Amniotic epithelial cell (primary cell): Measurements from ENCODE around the genes KCNA10 and CHI3L2.

DNA sequence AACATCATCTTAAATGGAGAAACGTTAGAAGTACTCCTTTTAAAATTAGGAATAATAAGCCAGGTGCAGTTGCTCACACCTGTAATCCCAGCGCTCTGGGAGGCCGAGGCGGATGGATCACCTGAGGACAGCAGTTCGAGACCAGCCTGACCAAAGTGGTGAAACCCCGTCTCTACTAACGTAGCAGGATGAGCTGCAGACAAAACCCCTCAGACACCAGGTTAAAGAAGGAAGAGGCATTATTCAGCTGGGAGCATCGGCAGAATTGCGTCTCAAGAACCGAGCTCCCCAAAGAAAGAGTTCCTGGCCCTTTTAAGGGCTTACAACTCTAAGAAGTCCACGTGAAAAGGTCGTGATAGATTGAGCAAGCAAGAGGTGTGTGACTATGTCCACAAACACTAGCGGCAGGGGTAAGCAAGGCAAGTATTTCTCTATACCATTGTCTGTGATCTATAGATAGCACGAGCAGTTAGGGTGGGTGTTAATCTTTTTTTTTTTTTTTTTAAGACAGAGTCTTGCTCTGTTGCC lies 9.0 kb upstream of the RBM15 start:
- RRBS = no CpG with 5 or more reads among the region's 14 CpGs

DNA sequence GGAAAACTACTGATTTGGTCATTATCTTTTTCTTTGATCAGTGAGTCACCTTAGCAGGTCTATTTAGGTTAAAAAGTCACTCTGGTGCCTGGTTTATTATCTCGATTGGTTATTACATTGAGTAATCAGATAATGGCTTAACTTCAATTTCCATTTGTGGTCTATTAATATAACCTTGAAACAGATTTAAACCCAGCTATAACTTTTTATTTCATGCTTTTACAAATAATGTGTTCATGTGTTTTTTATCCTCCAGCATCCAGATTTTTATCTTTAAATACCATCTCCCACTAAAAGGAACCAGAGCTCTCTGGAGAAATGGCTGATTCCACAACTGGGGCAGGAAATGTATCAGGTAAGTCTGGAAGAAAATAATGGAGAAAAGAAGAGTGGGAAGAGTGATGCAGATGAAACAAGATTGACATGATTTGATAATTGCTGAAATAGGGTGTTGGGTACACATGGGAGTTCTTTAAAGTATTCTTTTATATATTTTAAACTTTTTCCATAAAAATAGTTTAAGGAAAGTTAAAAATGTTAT lies 2.5 kb upstream of the RBM15 start:
- RRBS = no CpG with 5 or more reads among the region's 1 CpG

DNA sequence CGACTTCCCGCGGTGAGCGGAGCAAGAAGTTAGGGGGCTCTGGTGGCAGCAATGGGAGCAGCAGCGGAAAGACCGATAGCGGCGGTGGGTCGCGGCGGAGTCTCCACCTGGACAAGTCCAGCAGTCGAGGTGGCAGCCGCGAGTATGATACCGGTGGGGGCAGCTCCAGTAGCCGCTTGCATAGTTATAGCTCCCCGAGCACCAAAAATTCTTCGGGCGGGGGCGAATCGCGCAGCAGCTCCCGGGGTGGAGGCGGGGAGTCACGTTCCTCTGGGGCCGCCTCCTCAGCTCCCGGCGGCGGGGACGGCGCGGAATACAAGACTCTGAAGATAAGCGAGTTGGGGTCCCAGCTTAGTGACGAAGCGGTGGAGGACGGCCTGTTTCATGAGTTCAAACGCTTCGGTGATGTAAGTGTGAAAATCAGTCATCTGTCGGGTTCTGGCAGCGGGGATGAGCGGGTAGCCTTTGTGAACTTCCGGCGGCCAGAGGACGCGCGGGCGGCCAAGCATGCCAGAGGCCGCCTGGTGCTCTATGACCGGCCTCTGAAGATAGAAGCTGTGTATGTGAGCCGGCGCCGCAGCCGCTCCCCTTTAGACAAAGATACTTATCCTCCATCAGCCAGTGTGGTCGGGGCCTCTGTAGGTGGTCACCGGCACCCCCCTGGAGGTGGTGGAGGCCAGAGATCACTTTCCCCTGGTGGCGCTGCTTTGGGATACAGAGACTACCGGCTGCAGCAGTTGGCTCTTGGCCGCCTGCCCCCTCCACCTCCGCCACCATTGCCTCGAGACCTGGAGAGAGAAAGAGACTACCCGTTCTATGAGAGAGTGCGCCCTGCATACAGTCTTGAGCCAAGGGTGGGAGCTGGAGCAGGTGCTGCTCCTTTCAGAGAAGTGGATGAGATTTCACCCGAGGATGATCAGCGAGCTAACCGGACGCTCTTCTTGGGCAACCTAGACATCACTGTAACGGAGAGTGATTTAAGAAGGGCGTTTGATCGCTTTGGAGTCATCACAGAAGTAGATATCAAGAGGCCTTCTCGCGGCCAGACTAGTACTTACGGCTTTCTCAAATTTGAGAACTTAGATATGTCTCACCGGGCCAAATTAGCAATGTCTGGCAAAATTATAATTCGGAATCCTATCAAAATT lies 793 bp downstream of the RBM15 start:
- RRBS = 1% methylated on average over 28 of the region's 74 CpGs

- RRBS = no CpG with 5 or more reads among the region's 4 CpGs
Measured at GRCh38 chr1:110371649-110372260, 19.1 kb downstream of the SLC16A4 start.

- RRBS = no CpG with 5 or more reads among the region's 4 CpGs
Measured at GRCh38 chr1:110433694-110434189, 17.2 kb upstream of the PROK1 start.

GRCh38 chr1:110507883-110508547 lies 11.0 kb downstream of the KCNA10 start:
- RRBS = no CpG with 5 or more reads among the region's 12 CpGs

DNA sequence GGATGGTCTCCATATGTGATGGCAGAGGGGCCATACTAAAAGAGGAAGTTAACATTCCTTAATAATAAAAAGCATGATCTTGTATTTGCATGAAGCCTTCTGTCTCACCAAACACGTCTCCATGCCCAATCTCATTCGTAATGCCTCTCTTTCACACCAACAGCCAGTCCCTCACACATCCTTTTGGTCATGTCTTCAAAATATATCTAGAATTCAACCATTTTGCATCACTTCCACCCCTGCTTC lies at the start of gene KCNA10:
TSS of gene KCNA10 (minus strand) at position 83 of the 246 bp plus-strand sequence.
- RRBS = no CpG with 5 or more reads among the region's 2 CpGs

- RRBS = no CpG with 5 or more reads among the region's 11 CpGs
Measured at GRCh38 chr1:110631131-110631865, 25.1 kb upstream of the KCNA2 start.

GRCh38 chr1:110643856-110644260 lies 30.9 kb downstream of the KCNA3 start:
- RRBS = no CpG with 5 or more reads among the region's 4 CpGs

GRCh38 chr1:110647206-110647849 lies 27.4 kb downstream of the KCNA3 start:
- RRBS = no CpG with 5 or more reads among the region's 6 CpGs

DNA sequence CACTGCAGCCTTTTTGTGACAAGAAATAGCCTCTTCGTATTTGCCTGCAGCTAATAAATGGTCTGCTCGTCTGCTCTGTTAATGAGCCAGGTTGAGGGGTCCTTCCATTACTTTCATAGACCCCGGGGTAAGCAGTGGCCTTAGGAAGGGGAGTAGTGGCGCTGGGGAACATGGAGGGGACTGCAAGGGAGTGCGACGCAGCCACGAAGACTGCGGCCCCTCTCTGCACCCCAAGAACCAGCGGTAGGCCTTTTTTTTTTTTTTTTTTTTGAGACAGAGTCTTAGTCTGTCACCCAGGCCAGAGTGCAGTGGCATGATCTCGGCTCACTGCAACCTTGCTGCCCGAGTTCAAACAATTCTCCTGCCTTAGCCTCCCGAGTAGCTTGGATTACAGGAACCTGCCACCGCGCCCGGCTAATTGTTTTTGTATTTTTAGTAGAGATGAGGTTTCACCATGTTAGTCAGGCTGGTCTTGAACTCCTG lies 24.1 kb upstream of the CD53 start:
- RRBS = no CpG with 5 or more reads among the region's 15 CpGs

DNA sequence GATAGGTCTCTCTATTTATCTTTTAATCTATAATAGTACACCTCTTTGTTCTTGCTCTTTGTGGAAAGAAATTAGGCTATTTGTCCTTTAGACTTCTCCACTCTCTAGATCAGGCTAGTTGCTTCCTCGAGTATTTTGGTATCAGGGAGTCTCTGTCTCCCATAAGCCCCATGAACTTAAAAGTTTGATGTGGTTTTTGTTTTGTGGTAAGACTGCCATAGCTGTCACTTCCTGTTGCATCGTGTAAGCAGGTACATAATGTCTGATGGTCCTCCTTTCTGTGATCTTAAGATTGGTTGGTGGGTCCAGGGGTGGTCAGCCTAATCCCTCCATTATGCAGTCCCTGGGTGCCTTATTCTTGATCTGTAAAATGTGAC lies 23.1 kb downstream of the CD53 start:
- RRBS = no CpG with 5 or more reads among the region's 2 CpGs

GRCh38 chr1:111190885-111191311 lies 9.5 kb downstream of the DENND2D start:
- RRBS = no CpG with 5 or more reads among the region's 2 CpGs

GRCh38 chr1:111221487-111222126 lies 5.9 kb upstream of the CHI3L2 start:
- RRBS = no CpG with 5 or more reads among the region's 5 CpGs

GRCh38 chr1:111227292-111227944 lies at the start of gene CHI3L2:
Gene CHI3L2 (plus strand): TSS chr1:111227713.
- RRBS = no CpG with 5 or more reads among the region's 5 CpGs

DNA sequence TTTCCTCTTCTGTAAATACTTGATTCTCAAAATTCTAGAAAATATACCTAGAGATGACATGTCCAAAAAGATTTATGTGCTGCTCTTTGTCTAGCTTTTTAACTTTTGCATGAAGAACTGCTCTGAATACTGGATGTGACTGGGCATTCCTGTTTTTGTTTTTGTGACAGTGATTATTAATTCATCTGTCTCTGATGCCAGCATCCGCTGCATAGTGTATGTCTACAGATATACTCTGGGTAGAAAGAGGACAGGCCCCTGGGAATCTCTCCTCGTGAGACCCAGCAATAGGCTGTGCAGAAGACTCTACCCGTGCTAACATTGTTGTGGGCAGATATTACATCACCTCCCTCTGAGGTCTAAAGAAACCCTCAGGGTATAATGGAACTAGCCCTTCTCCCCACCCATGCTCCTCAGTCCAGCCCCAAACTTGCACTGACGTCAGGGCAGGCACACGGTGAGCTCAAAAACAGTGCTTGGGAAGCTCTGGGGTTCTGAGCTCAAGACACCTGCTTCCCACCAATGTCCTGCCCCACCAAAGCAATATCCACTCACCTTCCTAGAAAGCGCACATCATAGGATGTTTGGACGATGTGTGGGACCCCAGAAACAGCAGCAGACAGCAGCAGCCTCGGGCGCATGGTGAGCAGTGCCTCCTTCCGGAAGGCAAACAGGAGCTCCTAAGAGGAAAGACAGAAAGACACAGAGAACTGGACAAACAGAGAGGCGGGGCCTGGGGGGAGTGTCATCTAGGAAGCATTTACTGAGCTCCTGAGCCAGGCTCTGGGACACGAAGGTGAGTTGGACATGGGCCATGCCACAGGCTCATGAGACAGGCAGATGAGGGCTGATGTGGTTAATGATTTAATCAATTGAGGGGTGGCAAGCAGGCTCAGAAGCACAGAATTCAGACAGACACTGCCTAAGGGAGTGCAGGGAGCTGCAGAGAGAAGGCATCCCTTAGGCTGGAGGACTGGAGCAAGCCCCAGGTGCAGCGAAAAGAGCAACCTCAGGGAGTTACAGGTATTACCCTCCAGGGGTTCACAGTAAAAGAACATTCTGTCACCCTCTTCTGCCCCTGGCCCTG lies 4.8 kb downstream of the OVGP1 start:
- RRBS = no CpG with 5 or more reads among the region's 13 CpGs

- RRBS = no CpG with 5 or more reads among the region's 10 CpGs
Measured at GRCh38 chr1:111449625-111449858, 278 bp downstream of the ATP5PB start.

DNA sequence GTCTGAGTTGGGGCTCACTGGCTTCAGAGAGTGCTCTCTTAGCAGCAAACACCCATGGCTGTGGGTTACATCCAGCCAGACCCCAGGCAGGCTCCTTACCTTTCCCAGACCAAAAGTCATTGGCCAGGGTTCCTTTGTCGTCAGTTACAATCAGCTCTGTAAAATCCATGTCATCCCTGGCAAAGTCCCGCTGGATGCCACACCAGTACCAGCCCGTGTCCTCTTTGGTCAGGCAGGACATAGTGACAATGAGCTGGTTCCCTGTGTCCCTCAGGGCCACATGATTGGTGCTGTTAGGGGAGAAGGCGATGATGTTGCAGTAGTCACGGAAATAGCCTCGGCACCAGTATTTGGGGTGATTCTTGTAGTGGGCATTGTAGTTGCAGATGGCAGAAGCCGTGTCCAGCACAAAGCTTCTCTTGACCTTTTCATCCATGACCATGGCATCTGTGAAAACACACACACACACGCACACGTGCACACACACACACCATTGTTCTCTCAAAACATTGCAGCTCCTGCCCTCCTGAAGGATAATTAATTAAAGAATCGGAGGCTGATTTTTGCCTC lies 14.8 kb downstream of the ADORA3 start:
- RRBS = no CpG with 5 or more reads among the region's 10 CpGs

DNA sequence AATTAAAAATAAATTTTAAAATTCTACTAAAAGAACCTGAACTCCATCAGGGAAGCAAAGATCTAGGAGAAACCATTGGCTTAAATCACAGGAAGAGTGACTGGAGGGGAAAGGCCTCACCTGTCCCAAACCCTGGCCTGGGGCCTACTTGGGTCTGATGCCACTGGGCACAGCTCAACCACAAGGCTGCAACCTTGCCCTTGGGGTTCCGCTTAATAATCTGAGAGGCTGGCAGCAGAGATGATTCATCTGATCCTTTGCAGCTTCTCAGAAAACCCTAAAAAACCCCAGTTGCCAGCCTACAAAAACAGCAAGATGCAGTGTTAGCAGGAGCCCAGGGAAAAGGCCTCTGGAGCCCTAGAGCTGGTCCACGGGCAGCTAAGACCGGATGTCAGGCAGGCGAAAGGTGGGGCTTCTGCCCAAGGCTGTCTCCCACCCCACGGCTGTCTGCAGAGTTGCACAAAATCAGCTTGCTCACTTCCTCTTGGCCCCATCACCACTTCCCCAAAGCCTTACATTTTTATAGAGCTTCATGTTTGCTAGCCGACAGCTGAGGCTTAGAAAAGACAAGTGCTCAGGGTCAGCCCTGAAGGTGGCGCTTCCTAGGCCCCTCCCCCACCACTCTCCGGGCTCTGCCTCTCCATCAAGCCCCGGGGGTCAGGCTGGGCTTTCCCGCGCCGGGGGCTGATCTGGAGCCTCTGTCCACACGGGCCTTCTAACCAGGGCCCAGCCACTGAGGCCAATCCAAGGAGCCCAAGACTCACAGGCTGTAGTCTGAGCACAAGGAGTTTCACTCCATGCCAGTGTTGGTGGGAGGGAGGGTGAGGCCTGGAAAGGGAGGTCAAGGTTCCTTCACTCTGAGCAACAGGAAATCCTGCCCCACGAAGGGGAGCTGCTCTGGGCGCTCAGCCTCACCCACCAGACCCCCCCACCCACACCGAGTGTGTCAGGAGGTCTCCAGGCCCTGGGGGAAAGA lies 4.1 kb upstream of the ADORA3 start:
- RRBS = no CpG with 5 or more reads among the region's 16 CpGs

DNA sequence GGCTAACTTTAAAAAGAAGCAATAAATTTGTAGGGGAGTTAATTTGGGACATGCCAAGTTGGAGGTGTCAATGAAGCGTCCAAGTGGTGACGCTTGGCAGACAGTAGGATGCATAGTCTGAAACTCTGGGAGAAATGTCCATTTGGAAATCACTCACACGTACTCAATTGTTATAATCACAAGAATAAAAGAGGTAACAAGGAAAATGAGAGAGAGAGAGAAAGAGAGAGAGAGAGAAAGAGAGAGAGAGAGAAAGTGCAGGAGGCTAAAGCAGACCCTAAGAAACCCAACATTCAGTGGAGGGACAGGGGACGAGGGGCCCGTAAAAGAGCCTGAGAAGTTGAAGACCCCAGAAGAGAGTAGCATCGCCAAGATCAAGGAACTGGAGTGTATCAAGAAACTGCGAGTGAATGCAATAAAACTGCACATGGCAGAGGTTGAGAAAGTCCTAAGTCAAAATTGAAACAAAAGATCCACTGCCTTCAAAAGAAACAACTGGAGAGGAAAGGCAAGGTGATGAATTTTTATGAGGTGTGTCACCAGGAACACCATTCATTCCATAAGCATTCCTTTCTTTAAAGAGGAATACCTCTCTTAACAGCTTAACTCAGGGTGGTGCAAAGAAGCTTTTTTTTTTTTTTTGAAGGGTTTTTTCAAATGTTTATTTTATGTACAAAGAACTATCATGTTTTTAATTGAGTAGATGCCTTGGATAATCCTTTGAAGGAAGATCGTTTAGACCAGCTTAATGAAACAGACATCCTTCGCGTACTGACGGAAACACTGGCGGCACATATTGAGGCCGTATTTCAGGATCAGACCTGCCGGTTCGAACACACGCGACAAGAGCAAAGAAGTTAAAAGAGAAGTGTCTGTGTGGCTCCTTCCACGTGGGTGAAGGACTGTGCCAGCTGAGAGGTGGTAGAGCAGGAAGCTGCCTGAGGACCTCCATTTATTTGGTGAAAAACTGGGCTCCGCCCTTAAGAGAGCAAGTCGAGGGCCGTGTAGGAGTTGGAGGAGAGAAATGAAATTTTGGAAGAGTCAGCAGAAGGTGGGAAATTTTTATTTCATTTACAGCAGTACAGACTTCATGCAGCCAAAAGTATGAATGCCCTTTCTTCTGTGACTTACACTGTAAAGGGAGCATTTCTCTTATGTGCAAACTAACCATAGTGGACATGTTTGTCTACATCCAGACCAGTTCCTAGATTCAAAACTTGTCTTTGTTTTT lies 38.4 kb upstream of the ADORA3 start:
- RRBS = no CpG with 5 or more reads among the region's 21 CpGs